ENCODE measurements around the gene PRKCZ.

DNA sequence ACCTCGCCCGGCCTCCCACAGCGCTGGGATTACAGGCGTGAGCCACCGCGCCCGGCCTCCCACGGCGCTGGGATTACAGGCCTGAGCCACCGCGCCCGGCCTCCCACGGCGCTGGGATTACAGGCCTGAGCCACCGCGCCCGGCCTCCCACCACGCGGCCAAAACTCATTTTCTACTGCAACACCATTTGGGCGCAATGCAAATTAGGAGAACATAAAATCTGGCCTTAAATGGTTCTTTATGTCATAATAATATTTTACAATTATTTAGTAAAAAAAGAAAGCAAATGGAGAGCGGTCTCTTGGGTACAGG, 10.4 kb upstream of the AURKAIP1 start:
- RRBS, result no CpG with 5 or more reads among the region's 21 CpGs

DNA sequence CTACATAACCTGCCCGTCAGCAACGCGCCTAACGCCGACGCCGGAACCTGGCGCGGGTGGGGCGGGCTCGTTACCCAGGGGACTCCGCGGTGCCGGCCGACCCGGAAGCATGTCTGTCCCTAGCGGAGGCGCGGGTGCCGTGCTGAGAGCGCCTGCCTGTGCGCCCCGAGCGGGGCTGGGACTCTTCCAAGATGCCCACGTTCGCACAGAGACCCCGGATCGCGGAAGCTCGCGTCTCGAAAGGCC, 231 bp upstream of the CCNL2 start:
- RRBS, result 1% methylated on average over 15 of the region's 32 CpGs

GRCh38 chr1:1429488-1430051, 3.9 kb downstream of the TMEM88B start:
- RRBS, result no CpG with 5 or more reads among the region's 9 CpGs

DNA sequence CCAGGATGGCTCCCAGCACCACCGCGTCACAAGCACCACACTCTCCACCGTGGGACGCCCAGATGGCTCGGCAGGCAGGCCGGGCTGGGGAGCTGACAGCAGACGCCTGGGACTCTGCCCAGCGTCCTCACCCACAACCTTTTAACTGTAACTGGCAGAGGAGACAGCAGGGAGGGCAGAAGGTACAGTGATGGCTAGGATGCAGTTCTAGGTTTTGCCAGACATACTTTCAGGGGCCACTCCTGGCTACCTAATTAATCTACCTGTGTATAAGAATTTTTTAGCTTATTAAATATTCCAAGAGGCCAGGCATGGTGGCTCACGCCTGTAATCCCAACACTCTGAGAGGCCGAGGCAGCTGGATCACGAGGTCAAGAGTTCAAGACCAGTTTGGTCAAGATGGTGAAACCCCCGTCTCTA, 11.7 kb downstream of the SSU72 start:
- RRBS, result no CpG with 5 or more reads among the region's 12 CpGs

GRCh38 chr1:1647640-1648210, 11.1 kb downstream of the CDK11B start:
- RRBS, result no CpG with 5 or more reads among the region's 12 CpGs

DNA sequence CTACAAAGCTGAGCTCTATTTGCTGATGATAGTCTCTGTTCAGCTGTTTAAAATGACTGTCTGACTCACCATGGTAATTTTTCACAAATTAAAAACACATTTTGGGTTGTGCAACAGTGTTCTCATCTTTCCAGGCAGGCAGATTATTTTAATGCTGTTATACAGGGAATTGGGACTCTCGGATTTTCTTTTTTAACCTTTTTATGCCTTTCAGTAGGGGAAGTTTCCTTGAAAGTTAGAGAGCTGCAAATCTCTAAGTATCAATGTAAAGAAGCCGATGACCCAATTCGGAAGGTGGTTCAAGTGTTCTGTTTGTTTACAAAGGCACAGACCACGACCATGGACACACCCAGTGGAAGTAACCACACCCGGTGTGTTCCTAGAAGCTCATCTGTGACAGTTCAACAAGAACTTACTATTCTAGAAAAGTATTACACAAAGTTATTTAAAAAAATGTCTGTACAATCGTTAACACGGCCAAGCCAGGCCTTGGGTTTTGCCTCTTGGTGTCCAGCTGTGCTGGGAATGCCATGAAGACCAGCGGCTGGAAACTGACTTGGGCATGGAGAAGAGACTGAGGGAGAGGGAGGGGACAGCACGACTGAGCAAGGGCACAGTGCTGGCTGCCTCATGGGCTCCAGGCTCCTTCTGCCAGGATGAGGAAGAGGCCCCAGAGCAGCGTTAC, 4.4 kb upstream of the CDK11A start:
- RRBS, result no CpG with 5 or more reads among the region's 10 CpGs

GRCh38 chr1:1838874-1840013, 51.6 kb downstream of the GNB1 start:
- RRBS, result no CpG with 5 or more reads among the region's 12 CpGs

DNA sequence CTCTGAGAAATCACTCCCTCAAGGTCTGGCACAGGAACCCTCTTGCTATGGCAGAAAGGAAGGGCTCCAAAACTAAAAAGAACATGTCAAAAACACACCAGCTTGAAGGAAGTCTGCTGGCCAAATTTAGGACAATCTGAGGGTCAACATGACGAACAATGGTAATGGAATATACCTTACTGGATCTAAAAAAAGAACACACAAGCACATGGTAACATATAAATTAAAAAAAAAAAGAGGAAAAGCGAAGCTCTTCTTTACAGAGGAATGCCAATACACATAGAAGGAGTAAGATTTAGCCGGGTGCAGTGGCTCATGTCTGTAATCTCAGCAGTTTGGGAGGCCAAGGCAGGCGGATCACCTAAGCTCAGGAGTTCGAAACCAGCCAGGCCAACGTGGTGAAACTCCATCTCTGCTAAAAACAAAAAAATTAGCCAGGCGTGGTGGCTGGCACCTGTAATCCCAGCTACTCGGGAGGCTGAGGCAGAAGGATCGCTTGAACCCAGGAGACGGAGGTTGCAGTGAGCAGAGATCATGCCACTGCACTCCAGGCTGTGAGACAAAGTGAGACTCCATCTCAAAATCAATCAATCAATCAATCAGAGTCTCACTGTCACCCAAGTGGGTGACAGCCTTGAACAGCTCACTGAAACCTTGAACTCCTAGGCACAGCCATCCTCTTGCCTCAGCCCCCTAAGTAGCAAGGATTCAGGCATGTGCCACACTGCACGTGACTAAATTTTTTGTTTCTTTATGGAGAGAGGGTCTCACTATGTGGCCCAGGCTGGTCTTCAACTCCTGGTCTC, 44.7 kb downstream of the GNB1 start:
- RRBS, result no CpG with 5 or more reads among the region's 11 CpGs

GRCh38 chr1:1881000-1882025, 9.6 kb downstream of the GNB1 start:
- RRBS, result no CpG with 5 or more reads among the region's 19 CpGs

DNA sequence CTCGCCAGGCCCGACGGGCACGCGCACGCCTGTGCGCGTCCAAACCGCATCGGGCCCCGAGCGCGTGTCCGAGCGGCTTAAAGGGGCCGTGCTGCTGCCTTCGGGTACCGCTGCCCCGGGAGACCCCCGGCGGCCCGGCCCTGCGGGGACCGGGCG, 140 bp upstream of the GNB1 start:
- RRBS, result no CpG with 5 or more reads among the region's 25 CpGs

- RRBS, result no CpG with 5 or more reads among the region's 15 CpGs
Measured at GRCh38 chr1:1990173-1990956, 13.2 kb downstream of the CFAP74 start.

GRCh38 chr1:2050316-2051397, at the start of gene PRKCZ:
PRKCZ (plus strand) TSS chr1:2050411.
- RRBS, result 4% methylated on average over 89 of the region's 138 CpGs

DNA sequence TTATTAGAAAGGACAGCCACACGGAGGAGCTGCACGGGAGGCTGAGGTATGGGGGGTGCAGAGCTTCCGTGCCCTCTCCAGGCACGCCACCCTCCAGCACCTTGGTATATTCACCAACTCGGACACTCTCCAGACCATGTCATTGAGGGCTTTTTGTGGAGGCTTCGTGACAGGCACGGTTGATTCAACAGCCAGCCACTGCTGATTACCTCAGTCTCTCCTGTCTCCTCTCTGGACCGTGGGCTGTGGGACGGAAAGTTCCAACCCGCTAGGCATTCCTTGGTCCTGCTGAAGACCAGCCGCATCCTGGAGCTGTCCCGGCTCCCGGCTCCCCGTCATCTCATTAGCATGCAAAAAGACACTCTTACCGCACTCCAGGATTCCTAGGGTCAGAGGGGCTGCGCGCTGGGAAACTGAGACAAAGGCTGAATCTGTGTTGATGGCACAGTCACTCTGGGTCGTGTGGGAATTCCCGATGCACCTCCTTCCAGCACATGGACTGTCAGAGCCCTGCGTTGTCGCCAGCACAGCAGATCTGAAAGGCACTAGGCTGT, 65.6 kb downstream of the PRKCZ start:
- RRBS, result 5% methylated on average over 2 of the region's 21 CpGs

DNA sequence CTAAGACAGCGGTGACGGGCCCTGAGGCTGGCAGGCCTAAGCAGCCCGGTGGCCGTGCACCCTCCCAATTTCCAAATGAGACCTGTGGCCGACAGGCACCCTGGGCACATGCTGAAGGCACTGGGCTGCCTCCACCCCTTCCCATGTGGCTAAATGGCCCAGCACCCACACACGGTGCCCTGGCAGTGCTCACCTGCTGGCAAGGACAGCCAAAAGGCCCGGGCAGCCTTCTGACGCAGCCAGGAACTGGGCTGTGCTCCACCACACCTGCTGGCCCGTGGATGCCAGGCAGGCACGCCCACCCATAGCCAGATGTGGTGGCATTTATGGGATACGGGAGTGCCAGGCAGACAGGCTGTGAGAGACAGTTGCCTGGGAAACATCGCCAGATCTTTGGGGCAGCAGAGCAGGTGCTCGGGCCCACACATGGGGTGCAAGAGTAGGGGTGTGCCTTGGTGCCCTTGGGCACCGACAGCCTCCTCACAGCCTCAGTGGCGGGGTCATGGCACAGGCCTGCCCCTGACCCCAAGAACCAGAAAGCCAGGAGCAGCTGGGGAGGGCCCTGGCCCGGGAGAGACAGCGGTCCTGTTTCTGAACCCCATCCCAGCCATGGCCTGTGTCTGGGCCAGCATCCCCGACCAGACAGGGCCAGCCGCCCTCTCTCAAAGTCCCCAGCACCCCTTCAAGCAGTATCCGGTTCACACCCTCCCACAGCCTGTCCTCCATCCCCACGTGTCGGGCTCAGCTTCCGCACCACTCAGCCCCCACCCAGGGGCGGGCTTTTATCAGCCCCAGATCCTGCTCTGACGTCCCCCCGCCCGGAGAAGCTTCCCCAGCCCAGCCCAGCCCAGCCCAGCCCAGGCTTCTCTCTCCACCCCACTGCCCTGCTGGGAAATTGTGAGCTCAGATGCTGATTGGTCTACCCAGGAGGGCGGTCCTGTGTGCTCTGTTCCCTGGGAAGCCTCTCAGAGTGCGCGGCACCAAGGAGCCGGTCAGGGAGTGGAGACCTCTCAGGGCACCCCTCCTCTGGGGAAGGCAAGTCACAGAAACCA, 4.3 kb upstream of the FAAP20 start:
- RRBS, result 0% methylated on average over 2 of the region's 31 CpGs

- RRBS, result no CpG with 5 or more reads among the region's 21 CpGs
Measured at GRCh38 chr1:2251636-2252178, 23.6 kb downstream of the SKI start.

- RRBS, result no CpG with 5 or more reads among the region's 27 CpGs
Measured at GRCh38 chr1:2277406-2277991, 49.4 kb downstream of the SKI start.

DNA sequence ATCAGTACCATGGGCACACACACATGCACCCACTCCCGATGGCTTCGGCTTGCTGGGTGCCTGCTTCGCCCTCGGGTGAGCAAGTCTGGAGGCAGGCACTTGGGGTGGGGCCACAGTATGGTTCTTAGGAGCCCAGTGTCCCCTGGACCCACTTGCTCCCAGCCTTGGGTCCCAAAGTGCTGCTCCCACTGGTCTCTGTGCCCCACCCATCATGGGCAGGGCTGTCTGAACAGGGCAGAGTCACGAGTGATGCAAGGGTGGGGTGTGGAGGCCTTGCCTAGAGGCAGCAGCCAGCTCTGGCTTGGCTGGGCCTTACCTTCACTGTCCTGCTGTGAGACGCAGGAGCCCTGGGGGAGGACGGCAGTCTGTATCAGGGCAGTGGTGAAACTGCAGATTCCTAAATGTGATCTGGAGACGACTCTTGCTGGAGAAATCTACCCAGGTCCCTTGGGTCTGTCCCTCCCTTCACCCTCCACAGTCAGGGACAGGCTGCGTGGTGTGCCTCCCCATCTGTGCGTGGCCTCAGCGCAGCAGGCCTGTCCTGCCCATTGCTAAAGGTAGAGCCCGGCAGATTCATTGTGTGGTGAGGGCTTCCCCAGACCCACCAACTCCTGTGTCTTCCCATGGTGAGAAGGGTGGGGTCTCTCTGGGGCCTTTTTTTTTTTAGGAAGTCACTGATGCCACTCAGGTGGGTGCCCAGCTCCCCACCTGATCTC, 50.0 kb downstream of the SKI start:
- RRBS, result no CpG with 5 or more reads among the region's 12 CpGs

DNA sequence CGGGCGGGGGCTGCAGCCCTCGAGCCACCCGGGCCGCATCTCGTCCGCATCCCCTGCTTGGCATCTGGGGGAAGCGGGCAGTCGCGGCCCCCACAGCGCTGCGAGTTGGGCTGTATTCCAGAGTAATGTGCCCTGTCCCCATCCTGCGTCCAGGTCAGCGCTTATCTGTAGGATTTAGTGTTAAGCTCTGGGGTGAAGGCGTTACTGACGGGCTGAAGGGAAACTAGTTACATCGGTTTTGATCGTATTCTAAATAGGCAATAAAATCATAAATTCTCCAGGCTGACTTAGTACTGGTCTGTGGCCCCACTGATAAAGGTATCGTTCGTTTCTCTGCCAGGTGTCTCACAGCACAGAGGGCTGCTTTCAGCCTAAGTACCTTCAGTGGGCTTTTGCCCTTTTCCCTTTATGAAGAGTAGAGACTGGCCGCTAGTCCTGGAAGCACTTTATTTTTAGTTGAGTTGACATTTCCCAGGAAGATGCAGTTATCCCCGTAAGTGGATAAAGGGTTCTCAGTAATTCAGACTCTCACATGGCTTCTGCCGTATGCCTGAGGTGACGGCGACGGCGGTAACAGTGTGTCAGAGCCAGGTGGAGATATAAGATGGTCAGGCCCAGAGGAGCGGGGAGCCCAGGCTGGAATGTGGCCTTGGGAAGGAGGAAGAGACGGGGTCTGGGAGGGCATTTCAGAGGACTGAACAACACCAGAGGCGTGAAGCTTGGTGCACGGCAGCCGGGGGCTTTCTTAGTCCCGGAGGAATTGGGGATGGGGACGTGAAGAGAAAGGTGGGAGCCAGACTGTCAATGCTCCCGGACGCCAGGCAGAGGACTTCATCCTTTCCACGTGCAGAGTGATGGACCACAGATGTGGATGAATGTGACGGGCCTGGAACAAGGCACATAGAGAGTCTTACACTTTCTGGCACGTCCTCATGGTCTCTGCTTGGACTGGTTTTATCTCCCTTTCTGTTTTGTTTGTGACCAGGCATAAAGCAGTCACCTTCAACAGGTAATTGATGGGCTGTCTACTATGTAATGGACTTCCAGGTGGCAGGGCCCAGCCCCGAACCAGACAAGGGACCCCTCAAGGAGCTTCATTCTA, 933 bp downstream of the RER1 start:
- RRBS, result 14% methylated on average over 4 of the region's 40 CpGs

GRCh38 chr1:2395676-2396476, 4.2 kb downstream of the RER1 start:
- RRBS, result no CpG with 5 or more reads among the region's 25 CpGs

GRCh38 chr1:2428254-2428885, 16.0 kb upstream of the PEX10 start:
- RRBS, result 45% methylated on average over 13 of the region's 36 CpGs

All from aortic smooth muscle cell (primary cell).